ReNcell CX (cell line): ENCODE data around the genes REPS1 and TXLNB.

DNA sequence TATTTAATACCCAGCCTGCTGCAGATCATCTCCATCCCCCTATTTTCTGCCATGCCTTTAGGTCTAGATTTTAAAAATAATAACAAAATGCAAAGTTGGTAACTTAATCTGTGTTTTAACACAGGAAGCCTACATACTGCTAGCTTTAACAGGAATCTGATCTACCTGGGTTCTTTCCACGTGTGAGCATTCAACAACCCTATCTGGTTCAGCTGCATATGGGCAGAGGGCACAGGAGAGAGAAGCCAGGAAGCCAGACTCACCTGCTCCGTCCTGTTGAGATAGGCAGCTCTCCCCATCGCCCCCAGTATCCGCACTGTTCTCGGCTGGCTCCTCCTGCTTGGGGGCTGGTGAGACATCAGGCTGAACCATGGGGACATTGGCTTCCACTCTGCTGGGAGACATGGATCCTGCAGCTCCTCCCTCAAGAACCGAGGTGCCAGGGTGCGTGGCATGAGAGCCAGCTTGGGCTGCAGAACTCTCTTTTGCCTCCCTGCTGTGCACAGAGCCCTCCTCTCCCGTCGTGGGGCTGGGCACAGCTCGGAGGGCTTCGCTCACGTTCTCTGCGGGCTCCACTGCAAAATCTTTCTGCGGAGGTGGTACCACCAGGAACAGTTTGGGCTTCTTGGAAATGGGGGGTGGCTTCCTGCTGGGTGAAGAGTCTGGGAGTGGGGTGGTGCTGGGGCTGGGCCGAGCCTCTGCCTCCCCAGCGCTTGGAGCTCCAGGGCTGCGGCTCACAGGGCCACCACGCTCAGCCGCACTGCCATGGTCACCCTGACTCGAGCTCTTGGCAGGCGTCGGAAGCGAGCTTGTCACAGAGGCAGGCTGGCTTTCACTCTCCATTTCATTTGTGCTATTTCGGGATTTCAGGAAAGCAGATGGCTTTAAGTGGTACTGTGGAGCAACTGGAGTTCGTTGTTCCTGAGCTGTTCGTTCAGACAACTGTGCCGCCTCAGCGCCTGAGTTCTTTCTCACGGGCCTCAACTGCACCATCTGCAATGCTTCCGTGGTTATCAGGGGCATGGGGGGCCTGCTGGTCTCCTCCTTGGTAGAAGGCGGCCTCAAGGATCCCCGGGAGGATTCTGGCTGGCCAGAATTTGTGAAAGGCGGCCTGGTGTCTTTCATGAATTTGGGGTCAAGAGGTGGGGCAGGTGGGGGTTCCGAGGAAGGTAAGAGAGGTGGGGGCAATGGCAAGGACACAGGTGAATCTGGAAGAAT, 26.5 kb downstream of the HEBP2 start:
- PRO-cap = no peak

- PRO-cap = no peak
Observed at GRCh38 chr6:138432821-138433162, 28.8 kb downstream of the HEBP2 start.

- PRO-cap = unidirectional peak, minus-strand start at chr6:138486085
Observed at GRCh38 chr6:138485851-138486309, 13.4 kb downstream of the NHSL1 start.

- PRO-cap = no peak
Observed at GRCh38 chr6:138540354-138540947, 41.2 kb upstream of the NHSL1 start.

GRCh38 chr6:138971503-138972066, 16.5 kb downstream of the REPS1 start:
- PRO-cap = bidirectional peak, plus-strand start at chr6:138971745, minus-strand start at chr6:138971738

DNA sequence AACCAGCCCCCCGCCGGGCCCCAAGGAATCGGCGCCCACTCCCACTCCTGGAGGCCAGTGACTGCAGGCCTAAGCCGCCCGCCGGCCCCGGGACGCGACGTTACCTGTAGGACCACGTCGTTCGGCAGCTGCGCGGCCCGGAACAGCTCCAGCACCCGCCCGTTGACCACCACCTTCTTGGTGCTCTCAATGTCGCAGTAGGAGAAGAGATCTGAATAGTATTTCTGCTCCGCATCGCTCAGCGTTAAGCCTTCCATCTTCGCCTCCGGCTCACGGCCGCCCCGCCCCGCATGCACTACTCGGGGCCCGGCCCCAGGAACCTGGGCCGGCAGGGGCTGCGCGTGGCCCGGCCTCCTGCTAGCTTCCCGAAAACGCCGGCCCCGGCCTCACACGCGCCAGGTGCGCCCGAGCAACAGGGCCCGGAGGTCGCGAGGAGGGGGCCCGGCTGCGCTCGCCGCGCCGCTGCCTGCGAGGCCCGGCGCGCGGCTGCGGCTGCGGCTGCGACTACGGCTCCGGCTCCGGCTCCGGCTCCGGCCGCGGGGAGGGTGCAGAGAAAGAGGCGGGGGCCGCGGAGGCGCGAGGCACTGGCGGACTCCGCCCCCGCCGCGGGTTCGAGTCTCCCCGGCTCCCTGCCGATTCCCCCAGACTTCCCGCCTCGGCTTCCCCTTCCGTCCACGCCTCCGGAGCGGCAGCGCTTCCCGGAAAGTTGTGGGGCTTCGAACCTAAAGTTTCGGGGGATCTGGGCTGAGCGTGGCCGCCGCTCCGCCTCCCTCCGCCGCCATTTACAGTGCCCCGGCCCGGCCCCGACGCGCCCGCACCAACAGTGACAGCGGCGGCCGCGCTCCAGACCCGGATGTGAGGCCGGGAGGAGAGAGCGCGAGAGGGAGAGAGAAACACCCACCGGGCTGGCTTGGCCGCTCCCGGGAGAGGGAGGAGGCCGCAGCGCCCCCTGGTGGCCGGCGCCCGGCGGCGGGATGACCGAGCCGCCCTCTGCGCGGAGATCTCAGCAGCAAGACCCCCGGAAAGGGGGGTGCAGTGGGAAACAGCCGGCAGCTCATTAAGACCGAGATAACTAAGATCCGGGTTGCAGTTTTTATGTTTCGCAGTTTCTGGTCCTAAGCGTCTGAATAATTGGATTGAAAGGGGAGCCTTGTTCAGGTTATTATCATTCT, at the start of gene REPS1:
REPS1 (minus strand) TSS at position 828 of the 1,172 bp plus-strand sequence.
- PRO-cap = bidirectional peak, plus-strand start at position 404 of the sequence, minus-strand start at position 286 of the sequence; bidirectional peak, plus-strand start at position 556 of the sequence, minus-strand start at position 500 of the sequence; bidirectional peak, plus-strand start at position 1,012 of the sequence, minus-strand start at position 851 of the sequence

DNA sequence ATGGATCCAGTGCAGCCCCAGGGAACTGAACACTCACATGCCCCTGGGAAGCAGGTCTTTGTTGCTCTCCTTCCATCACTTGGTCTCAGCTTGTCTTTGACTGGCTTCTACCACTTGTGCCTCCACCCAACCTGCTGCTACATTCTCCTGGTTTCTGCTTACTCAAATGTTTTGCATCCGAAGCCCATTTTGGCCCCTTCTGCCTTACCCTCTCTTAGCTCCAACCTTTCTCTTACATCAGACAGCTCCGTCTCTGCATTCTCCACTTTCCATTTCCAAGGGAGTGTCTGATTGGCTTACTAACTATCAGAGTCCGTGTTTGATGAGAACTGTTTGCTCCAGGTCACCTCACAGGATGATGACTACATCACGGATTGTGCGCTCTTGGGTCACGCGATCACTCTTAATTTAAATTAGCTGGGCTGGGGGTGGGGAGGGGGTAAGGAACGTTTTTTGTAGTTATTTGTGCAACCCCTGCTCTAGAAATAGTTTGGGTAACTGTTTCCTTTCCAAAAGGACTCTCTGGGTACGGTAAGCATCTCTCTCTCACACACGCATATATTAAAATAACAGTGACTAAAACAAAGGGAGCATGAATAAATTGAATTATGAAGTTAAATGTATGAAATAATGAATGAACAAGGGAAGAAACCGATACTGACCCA, 809 bp upstream of the ABRACL start:
- PRO-cap = no peak

GRCh38 chr6:139160815-139161597, 26.1 kb downstream of the HECA start:
- PRO-cap = no peak

- PRO-cap = no peak
Observed at GRCh38 chr6:139170151-139171123, 35.6 kb downstream of the HECA start.

GRCh38 chr6:139171688-139172173, 36.9 kb downstream of the HECA start:
- PRO-cap = no peak

GRCh38 chr6:139176227-139176801, 41.4 kb downstream of the HECA start:
- PRO-cap = no peak

DNA sequence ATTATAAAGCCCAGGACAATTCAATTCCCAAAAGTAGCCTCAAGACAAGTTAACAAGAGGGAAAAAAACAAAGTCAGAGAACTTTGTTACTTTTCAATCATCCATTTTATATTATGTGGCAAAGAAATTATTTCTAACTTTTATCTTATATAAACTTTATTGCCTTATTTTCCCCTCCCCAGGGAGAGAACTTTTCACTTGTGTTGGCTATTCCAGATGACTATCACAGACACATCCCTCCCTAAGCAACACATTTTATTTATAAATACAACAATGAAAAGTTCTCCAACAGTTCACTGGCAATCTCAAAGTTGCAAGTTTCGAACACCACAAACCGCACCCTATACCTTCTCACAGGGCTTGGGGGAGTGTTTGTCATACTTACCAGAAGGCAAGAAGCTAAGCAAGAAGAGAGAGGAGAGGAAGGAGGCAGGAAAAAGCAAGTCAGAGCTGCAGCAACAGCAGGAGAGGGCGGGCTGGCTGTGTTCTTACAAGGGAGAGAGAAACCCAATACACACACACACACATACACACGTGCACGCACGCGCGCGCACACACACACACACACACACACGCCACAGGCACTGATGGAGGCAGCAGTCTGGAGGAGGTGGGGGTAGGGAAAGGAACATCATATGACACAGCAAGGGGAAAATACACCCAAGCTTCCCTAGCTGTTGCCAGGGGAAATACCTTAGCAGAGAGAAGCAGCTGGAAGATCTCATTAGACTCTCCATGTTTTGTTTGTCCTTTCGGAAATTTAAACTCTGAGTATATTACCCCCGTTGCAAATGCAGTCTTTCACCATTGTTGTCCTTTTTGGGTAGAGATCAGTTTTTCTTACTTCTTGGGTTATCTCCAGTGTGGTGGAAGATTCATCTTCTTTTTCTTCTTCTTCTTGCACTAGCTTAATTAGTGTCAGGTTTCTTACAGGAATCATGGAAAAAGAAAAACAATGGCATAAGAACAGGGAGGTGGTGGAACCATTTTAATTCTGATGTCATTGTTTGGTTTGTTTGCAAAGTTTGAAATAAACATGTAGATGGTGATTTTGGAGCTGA, at the start of gene TXLNB:
TXLNB (minus strand) TSS at position 463 of the 1,061 bp plus-strand sequence.
- PRO-cap = unidirectional peak, plus-strand start at position 453 of the sequence; unidirectional peak, plus-strand start at position 605 of the sequence

DNA sequence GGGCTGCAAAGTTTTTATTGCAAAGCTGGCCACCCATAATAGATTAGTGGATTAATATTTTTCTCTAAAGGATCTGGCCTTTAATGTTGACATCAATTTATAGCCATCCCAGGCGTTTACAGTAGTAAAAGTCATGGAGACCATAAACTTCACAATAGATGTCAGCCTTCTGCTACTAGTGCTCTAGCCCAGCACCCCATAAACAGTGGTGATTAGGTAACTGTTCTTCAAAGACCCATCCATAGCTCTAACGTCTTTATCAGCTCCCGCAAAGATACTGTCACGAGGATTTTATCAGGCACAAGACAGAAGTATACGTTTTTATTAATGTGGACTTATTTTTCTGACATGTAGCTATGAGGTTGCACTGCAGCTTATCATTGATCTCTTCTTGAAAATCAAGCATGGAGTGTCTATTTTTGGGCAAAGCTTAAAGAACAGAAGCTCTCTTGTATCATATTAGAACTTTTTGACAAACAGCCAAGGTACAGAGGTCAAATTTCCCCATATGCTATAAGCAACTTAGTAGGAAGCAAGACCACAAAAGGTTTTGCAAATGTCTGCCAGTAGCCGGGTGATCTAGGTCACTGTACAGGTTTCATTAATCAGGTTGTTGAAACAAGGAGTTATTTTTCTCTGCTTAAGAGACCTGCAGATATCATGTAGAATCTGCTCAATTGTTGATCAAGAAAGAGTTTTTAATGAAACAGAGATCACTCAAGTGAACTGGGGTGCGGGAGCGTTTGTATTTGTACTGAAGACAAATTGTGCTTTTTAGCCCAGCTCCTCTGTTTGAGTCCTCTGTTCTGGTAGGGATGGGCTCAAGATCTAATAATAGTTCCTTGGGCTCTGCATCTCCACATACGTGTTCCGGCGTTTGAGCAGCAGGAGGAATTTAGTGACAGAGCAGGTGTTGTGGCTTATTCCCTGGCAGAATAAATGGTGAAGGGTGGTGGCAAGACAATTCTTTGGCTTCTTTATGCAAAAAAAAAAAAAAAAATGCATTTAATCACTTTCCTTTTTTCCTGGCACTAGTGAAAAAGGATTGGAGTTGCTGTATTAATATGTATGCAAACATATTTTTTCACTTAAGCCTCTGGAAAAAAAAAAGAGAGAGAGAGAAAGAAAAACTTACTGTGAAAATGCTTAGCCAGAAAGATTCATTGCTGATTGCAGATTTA, 4.4 kb downstream of the CITED2 start:
- PRO-cap = no peak

DNA sequence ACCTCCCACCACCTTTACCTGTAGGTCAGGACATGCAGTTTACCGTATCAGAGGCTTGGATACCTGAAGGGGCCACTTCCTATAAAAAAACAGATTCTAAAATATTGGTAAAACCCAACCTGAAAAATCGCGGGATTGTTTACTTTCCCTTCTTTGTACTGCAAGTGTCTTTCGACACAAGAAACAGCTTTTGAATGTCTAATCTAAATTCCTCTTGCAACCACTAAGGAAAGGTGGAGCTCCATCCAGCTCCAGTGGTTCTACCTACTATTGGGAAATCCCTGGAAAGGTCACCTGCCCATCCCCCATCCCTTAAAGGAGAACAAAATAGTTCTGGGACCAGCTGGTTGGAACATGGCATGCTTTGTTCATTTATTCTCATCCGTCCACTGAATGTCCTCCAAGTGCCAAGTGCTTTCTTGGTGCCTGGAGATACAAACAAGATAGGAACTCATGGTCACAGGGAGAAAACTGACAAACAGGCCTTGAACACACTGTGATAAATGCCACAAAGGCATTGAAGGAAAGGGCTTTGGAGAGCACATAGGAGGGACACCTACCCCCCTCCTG, 2.1 kb upstream of the CITED2 start:
- PRO-cap = no peak

GRCh38 chr6:139589930-139590850, 215.7 kb upstream of the CITED2 start:
- PRO-cap = no peak

- PRO-cap = no peak
Observed at GRCh38 chr6:139656001-139656424, 281.6 kb upstream of the CITED2 start.

DNA sequence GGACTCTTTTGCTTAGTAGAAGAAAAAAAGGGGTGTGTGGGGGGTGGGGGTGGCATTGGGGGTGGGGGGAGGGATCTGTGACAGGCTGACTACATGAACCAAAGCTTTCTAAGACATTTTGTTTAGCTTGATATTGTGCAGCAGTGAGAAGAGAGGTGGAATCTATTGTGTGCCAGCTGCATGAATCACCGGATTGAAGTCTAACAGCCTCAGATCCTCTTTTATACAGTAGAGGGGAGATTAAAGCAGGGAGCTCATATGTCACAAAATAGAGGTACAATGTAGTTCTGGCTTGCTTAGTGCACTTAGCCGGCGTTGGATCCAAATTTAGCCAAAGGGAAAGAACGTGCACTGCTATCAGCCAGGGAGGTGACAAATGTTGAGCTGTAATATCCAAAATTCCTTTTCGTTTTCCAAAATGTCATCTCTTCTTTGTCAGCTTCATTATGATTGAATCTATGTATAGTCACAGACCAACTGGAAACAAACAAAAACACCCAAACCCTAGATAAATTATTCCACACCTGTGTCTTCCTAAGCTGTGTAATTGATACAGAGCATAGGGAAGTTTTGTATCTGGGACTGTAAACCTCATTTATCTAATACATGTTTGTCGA, 404.3 kb upstream of the CITED2 start:
- PRO-cap = no peak

GRCh38 chr6:139839270-139840146, 465.1 kb upstream of the CITED2 start:
- PRO-cap = no peak

- PRO-cap = no peak
Observed at GRCh38 chr6:139977782-139978545, 603.5 kb upstream of the CITED2 start.

DNA sequence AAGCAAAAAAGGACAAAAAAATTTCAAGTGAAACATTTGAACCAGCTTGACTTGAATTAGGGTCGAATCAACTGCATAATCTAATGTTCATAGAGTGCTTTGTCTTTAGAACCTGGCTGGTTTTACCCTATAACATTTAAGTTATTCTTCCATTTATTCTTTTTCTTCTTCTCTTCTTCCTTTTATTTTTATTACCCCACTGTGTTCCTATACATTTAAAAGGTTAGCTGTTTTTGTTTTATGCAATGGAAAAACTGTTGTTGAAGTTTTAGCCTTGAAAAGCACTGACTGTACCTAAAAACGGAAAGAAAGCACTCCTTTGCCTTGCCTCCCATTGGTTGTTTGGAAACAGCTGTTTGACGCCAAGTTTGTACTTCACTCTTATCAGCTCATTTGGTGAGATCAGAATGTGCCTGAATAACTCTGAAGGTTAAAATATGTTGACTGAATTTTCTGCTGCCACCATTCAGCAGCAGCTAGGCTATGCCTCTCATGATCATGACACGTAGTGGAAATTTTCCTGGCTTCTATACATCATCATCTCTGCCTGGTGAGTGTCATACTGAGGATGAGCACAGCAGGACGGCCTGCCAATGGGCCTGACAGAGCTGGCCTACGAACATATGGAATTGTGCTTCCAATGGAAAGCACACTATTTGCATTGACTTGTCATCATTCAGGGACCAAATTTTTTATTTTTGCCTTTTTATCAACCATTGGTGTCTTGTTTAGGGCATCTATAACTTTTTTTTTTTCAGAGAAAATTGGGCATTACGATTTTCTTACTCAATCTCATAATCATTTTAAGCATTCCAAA, 704.8 kb upstream of the CITED2 start:
- PRO-cap = no peak